Measurements from ENCODE around the gene MARCHF10.

DNA sequence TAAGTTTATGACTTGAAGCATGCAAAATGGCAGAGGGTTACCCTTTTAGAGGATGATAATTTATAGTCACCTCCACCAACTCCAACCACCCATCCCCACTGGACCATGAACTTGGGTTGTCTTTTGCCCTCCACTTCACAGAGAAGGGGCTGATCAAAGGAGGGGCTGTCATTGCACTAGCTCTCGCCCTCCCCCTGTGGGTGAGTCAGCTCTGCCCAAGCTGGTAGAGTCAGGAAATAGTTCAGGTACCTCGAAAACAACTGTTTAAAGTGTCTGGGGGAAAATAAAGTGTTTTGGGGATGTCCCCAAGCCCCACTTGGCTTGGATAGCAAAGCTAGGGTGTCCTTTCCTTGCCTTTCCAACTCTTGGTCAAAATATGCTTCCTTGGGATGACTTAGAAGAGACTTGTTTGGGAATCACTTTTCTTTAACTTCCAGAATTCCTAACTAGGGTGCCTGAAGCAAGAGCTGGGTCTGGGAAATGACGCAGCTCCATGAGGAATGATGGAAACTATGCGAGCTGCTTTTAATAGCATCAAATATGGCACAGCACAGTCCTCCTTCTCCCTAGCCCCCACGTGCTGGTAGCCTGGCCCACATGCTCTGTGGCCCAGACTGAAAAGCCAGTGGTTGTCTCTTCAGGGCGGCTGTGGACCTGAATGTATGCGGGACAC is 40.7 kb downstream of the TBX4 start:
- PRO-cap = no peak

- PRO-cap = no peak
Observed at GRCh38 chr17:61672846-61673523, 82.0 kb upstream of the NACA2 start.

GRCh38 chr17:61945859-61946703 is 18.3 kb upstream of the INTS2 start:
- PRO-cap = no peak

- PRO-cap = no peak
Observed at GRCh38 chr17:61996179-61996926, 68.6 kb upstream of the INTS2 start.

DNA sequence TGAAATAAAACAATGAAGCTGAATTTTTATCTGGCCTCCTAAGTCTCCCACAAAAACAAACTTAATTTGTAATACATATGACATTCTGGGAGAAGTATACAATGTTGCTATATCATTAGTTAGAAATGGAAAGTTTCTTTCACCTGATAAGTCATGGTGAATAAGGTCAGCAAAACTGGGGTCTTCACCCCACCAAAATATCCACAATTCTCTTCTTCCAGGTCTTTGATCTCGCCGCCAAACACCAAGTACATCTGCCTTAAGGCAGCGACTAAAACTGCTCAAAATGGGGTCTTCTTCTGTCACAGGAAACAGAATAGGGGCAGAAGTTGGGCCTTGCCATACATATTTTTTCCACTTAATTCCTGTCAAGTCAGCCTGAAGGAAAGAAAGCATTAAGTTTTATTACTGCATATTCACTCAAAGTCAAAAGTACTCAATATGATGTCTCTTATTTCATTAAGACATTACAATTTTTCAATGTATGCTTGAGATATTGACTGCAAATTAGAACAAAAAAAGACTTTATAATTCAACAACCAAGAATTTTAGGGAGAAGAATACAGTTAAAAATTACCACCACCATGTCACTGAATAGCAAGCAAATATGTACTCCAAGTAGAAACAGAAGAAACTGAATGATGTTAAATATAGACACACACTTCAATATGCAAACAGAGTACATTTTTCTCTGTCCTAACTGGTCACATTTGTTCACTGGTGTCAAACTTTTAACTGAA is 2.0 kb downstream of the MED13 start:
- PRO-cap = no peak

GRCh38 chr17:62091632-62092405 is 26.7 kb upstream of the MED13 start:
- PRO-cap = no peak

- PRO-cap = no peak
Observed at GRCh38 chr17:62170203-62170805, 105.2 kb upstream of the MED13 start.

DNA sequence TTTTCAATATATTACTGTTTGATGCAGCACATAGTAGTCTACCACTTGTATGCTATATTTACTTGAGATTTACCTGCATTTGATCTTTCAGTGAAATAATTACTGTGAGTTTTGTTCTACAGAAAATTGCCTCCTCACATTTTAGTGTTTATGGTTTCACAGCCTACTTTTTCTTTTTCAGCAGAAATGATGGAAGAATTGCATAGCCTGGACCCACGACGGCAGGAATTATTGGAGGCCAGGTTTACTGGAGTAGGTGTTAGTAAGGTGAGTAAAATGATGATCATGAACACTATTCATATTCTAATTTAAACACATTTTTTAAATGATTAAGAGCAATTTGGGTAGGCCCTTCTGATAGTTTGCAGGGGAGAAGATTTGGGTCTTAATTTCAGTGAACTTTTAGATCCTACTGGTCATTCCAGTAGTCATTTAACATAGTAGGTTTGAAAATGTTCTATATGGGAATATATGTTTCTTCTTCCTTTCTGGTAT is 2.4 kb downstream of the TLK2 start:
- PRO-cap = no peak

GRCh38 chr17:62543485-62544514 is 65.2 kb downstream of the TLK2 start:
- PRO-cap = no peak

- PRO-cap = no peak
Observed at GRCh38 chr17:62602895-62603673, 24.4 kb upstream of the MRC2 start.

DNA sequence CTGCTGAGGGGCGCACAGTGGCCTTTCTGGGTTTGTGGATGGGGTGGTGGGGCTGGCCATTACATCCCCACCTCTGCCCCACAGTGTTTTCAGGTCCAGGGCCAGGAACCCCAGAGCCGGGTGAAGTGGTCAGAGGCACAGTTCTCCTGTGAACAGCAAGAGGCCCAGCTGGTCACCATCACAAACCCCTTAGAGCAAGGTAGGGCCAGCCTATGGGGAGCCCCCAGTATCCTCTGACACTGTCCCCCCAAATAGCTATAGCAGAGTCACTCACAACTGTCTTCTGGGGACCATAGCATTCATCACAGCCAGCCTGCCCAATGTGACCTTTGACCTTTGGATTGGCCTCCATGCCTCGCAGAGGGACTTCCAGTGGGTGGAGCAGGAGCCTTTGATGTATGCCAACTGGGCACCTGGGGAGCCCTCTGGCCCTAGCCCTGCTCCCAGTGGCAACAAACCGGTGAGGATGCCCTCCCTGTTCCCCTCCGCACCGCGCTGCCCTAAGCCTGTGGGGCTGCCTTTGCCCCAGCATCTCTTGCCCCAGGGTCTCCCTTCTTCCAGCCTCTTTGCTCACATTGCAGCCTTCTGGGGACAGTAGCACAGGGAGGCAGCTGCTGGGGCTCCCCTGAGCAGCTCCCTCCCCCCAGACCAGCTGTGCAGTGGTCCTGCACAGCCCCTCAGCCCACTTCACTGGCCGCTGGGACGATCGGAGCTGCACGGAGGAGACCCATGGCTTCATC is 60.9 kb downstream of the MRC2 start:
- PRO-cap = no peak

DNA sequence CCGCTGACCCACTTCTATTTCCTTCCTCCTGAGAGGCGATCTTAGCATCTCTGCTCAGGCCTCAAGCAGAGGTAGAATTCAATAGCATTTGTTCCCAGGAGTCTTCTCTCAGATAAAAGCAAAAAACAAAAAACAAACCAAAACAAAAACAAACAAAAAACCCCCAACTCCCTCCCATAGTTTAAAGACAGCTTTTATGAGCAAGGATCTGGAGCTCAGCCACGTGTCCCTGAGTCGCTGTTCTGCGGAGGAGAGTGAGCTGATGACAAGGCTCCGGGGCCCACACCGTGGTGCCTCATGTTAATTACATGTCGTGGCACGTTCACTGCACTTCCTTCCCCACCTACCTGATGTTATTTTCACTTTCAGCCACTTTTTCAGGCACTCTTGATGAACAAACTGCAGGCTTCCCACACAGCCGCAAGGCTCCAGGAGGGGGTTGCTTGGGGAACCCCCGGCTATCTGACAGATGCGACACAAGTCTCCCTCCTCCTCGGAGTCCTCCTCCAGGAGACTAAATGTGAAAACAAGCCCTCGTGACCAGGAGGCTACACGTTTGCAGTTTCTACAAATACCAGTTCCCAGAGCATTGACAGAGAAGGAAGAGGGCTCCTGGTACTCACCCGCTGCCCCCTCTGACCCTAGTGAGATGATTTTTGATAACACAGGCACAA is 83.4 kb downstream of the MARCHF10 start:
- PRO-cap = no peak

DNA sequence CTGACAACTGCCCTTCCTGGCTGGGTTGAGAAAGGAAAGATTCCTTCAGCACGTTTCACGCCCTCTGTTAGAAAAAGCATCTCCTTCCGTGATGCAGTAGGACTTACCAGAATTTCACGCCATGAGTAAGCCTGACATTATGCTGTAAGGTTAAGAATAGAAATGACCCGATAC is 17.6 kb downstream of the MARCHF10 start:
- PRO-cap = no peak

DNA sequence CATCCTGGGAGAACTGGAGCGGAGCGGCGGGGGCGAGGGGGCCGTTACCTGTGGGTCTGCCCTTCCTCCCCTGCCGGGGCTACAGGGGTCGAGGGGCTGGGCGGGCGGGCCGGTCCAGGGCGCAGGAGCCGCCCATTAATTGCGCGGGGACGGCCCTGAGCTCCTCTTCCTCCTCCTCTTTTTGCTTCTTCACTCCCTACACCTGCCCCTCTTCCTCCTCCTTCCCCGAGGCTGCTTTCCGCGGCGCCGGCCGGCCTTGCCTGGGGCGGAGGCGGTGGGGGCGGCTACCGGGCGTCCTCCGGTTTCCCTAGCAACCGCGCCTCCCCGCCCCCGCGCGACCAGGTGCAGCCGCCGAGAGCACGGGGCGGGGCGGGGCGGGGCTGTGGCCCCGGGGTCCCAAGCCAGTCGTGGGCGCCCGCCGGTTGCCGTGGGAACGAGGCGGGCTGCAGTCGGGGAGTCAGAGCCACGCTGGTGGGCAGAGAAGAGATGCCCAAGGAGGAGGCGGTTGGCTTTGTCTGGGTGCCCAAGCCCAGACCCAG is at the start of gene MARCHF10:
Gene MARCHF10, minus strand, starts transcription at position 286 of the 539 bp plus-strand sequence.
- PRO-cap = no peak

DNA sequence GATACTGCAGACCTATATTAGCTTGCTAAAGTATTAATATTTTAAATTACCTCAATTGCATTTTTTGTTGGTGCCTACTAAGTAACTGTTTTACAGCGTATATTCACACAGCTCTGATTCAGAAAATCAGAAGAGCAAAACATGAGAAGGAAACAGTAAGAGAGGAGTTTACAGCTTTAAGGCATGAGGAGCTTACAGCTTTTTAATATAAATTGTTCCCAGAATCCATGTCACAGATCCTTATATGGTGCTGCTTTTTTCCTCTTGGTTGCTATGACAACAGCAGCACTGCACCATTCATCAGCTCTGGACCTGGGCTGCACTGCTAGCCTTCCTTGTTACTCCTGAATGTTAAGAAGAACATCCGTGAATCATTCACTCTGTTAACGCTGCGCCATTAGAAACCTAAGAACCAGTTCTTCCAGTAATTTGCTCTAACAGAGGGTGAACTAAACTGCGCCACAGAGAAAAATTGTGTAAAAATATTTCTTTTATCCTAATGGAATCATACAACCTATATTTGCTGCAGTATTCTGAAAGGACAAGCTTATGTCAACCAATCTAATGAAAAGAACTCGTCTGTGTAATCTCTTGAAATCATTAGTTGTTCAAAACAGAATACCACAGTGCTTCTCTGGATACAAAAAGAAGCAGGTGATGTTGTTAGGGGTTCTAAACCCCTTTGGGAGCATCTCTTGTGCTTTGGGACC is 151.0 kb downstream of the TANC2 start:
- PRO-cap = no peak

DNA sequence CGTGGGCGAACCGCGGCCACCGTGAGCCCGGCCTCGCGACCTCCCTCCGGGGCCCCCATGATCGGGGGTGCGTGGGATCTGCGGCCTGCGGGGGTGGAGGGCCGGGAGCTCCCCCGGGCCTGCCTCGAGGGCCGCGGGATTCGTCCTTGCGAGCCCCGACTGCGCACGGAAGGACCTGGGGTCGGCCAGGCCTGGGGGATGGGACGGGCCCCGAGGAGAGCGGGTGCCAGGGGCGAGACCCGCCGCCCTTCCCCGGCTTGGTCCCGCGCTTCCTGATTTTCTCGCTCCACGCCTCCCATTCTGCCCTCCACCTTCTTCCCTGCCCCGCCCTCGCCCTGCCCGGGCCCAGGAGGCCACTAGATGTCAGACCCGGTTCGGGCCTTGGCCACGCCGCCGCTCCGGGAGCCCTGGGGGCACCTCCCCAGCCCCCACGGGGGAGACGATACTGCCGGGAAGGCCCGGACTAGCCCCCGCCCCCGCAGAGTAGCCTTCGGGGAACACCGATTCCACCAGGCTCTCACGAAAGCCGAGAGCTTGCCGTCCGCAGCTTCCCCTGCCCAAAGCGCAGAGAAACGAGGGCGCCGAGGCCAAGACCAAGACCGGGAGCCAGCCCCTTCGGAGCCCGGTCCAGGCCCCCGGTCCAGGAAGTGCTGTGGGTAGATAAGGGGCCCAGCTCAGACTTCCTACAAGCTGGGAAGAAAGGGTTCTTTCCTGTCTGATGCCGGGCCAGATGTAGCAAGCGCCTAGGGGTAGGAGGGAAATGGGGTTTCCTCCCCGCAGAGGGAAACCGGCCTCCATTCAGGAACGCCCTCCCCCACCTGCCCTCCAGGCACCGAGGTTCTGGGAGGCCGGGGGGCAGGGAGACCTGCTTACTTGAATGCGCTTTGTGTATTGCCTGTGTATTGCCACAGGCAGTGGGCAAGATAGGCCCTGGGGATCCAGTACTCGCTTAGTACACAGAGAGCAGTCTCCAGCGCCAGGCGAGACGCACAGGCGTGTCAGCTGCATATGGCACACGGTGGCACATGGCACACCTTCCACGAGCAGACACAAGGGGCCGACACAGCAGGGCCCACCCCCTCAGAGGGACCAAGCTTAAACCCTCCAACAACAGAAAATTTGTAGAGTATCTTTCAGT is 735 bp upstream of the CYB561 start:
- PRO-cap = bidirectional peak, plus-strand start at position 342 of the sequence, minus-strand start at position 274 of the sequence

DNA sequence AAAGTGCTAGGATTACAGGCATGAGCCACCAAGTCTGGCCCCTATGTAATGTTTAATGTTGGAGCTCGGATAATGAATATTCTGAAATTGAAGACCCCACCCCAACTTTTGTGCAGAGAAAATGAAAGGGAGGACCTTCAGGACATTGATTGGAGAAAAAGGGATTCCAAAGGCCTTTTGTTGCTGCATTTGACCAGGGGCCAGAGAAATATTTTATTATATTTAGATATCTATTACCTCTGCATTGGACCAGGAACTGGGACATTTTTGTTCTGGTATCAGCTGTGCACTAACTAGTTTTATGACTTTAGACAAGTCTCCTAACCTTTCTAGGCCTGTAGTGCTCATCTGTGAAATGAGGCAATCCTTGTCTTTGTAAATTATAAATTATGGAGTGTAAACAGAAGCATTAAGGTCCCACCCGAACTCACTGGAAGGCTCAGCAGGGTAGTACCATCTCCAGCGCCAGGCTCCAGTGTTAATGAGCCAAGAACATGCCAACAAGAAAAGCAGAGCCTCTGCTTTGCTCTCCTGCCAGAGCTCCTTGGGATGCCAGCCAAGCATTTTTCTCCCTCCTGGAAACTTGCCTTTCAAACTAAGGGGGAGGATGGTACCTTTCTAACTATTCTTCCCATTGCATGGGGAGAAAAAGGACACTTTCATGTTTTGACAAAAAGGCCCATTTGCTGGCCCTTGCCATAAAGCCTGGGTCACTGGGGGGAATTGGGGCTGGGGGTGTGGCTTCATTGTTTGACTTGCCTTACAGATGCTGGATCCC is 15.0 kb downstream of the LIMD2 start:
- PRO-cap = no peak

GRCh38 chr17:63746333-63747219 is 5.0 kb upstream of the STRADA start:
- PRO-cap = no peak

DNA sequence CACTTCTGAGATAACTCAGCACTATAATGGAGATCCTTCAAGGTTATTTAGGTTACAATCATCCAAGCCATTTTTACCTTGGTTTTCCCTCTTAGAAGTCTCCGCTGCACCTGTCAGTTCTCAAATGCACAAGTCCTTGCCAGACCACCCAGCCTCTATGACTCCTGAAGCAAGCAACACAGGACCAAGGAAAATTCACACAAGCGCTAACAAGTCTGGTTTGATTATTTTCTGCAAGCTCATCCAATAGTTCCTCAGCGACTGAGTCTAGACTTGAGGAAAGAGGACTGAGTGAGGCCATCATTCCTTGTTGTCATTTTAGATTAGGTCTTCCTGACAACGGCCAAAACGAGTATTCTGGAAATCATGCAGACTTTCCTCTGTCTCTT is 703 bp downstream of the CCDC47 start:
- PRO-cap = unidirectional peak, plus-strand start at position 270 of the sequence

- PRO-cap = no peak
Observed at GRCh38 chr17:63818633-63819073, 8.6 kb upstream of the PSMC5 start.